OVCAR3 (cell line): ENCODE results near the genes CD164L2, AHDC1, IFI6 and PTAFR.

GRCh38 chr1:26864546-26865622 is 1.9 kb downstream of the SFN start:
- RRBS: 5% methylated on average over 22 of the region's 86 CpGs

- RRBS: no CpG with 5 or more reads among the region's 6 CpGs
Observed at GRCh38 chr1:26994669-26994868, 1.1 kb downstream of the TRNP1 start.

- RRBS: no CpG with 5 or more reads among the region's 6 CpGs
Observed at GRCh38 chr1:27095857-27096237, 59.1 kb downstream of the SLC9A1 start.

DNA sequence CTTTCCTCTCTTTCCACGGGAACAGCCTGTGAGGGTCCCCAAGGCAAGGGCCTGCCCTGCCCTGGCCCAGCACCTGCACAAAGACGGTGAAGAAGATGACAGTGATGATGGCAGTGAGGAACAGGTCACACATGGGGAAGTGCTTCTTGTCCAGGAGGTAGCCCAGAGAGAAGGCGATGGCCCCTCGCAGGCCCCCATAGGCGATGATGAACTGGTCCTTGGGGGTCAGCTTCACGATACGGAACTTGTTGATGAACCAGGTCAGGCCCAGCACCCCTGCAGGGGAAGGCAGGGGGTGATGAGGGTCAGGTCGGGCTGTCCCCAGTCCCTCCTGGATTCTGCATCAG is 49.1 kb downstream of the SLC9A1 start:
- RRBS: no CpG with 5 or more reads among the region's 8 CpGs

DNA sequence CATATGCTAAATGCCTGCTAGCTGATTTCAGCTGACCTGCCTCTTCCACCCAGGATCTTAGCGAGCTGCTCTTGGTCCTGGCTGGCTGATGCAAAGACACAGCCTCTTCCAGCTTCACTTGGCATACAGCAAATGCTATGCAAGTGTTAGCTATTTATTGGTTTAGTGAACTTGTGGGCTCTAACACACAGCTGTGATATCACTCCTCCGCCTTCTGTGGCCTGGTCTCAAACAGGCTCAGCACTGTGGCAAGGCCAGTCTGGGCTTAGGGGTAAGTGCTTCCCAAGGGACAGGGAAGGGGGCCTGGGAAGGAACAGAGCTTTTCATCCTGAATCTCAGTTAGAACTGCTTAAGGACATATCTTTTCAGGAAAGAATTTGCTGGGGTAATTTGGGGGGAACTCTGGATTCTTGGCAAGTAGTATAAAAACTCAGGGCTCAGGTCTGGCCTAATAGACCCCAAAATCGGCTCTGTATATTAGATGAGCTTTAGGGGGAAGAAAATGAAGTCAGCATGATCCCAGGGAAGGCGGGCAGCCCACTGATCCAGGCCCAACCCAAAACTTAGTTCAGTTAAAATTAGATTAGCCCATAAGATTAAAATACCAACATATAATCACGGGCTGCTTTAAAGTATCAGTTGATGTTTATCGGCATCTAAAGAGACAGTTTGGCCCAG is 9.4 kb downstream of the SLC9A1 start:
- RRBS: no CpG with 5 or more reads among the region's 6 CpGs

GRCh38 chr1:27383071-27383588 is at the start of gene CD164L2:
TSS of gene CD164L2 (minus strand) at chr1:27383333.
- RRBS: 5% methylated on average over 8 of the region's 41 CpGs

DNA sequence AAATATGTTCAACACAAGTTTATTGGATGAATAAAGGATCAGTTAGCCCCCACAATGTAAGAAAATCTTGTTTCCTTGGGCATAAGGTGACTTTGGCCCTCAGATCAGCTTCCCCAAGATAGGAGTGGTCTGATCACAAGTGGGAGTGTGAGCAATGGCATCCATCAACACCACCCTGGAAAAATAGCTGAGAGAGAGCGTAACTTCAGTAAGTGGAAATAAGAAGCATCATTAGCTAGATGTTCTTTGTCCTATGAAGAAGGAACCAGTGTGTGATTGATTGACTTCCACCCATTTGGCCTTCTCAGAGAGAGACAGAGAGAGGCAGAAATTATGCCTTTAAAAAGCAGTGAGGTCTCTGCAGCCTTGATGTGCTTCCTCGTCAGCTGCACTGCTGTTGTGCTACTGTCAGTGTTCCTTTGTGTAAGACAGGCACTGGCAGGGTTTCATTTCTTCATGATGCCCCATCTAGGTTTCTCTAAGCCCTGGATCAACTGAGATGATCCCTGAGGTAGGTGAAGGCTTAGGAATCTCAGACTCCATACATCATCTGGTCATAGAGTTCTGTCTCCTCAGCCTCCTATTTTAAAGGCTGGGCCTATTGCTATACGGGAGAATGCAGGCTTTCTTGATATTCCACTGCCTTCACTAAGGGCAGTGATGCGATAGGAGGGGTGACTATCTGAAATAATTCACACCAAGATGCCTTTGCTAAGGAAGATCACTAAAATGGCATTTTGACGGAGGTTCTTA is 34.9 kb downstream of the GPR3 start:
- RRBS: no CpG with 5 or more reads among the region's 5 CpGs

DNA sequence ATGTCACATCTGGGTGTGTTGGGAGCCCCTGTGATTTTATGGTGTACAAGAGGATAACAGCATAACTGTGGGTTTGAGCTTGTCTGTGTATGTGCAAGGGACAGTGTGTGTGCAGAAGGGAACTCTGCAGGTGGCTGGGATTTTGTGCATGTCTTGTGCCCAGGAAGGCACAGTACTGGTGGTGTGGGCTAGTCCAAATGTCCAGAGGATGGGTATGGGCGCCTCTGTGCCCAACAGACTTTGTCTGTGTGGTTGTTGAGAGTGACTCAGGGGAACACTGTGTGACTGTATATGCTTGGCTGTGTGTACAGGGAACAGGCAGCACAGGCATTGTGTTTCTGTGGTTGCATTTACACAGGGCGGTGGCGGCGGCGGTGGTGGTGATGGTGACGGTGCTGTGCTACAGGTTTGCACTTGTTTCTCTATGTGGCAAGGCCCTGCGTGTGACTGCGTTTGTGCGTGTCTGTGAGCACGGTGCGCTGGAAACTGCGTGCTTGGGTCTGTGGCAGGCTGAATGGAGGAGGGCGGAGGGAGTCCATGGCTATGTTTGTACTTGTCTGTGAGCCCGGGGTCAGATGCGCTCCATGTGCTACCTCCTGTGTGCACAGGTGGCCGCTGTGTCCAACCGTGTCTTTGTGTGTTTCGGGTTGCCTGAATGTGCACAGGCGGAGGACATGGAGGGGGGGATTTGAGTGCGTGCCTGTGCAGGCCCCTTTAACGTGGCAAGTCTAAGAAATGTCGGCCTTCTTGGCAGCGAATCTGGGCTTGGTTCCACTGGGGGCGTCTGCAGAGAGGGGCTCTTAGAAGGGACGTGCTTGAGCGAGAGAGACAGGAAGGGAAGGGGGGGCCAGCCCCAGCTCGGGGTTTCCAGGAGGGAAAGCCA is 32.4 kb upstream of the WASF2 start:
- RRBS: no CpG with 5 or more reads among the region's 27 CpGs

- RRBS: 5% methylated on average over 25 of the region's 116 CpGs
Observed at GRCh38 chr1:27603347-27604640, at the start of gene AHDC1. TSS of gene AHDC1 (minus strand) at chr1:27604144.

DNA sequence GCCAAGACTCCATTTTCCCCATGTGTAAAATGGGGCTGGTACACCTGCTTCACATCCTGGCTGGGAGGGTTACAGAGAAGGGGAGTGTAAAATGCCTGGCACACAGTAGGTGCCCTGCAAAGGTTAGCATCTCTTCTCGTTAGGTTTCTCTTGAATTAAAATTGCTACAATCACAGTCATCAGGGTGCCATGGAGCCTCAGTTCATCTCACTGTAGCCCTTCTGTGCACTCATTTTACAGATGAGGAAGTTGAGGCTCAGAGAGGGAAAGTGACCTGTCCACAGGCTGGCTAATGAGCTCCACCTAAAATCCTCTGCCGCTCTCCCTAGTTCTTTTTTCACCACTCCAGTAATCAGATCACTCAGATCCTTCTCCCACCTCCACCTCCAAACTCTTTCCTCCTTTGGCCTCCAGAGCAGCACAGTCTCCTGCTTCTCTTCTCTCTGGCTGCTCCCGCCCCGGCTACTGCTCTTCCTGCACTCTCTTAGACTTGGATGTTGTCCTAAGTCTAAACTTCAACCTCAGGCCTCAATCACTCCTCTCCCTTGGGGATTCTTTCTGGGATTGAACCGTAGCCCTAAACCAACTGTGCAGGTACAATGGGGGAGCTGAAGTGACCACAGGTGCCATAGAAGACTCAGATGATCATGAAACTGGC is 13.6 kb upstream of the AHDC1 start:
- RRBS: no CpG with 5 or more reads among the region's 5 CpGs

GRCh38 chr1:27632574-27633635 is 2.1 kb downstream of the FGR start:
- RRBS: no CpG with 5 or more reads among the region's 13 CpGs

DNA sequence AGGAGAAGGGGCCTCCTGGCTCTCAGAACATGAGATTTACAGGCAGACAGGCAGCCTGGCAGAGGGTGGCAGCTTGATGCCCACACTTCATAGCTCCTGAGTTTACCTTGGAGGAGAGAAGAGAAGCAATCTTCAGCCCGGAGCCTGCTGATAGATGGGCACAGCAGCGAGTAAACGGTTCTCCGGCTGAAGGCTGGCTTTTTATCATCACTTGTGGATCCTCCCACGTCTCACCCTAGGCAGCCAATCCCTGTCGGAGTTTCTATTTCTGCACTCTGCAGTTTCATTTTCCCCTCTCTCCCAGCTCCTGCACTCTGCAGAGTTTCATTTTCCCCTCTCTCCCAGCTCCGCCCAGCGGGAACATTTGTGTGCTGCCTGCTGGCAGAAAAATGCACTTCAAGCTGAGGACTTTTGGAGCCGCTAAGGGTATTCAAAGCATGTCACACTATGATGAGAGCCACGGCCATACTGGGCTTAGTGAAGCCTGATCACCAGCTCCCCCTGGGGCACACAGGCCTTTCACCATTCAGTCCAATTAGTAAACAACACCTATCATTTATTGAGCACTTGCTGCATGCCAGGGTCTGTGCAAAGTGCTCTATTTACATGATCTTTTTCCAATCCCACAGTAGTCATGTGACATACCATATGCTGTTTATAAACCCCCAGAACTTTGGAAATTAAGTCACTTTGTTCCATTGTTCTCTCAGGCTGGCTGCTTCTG is at the start of gene IFI6:
Gene IFI6, minus strand, starts transcription at position 176 of the 724 bp plus-strand sequence.
- RRBS: no CpG with 5 or more reads among the region's 10 CpGs

GRCh38 chr1:27726645-27727085 is 904 bp downstream of the FAM76A start:
- RRBS: no CpG with 5 or more reads among the region's 4 CpGs

GRCh38 chr1:27760890-27761597 is 12.0 kb upstream of the STX12 start:
- RRBS: no CpG with 5 or more reads among the region's 2 CpGs

DNA sequence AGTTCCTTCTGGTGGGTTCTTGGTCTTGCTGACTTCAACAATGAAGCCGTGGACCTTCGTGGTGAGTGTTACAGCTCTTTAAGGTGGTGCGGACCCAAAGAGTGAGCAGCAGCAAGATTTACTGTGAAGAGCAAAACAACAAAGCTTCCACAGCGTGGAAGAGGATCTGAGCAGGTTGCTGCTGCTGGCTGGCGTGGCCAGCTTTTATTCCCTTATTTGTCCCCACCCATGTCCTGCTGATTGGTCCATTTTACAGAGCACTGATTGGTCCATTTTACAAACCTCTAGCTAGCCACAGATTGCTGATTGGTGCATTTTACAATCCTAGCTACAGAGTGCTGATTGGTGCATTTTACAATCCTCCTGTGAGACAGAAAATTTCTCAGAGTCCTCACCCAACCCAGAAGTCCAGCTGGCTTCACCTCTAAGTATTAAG is 17.2 kb downstream of the STX12 start:
- RRBS: no CpG with 5 or more reads among the region's 5 CpGs

DNA sequence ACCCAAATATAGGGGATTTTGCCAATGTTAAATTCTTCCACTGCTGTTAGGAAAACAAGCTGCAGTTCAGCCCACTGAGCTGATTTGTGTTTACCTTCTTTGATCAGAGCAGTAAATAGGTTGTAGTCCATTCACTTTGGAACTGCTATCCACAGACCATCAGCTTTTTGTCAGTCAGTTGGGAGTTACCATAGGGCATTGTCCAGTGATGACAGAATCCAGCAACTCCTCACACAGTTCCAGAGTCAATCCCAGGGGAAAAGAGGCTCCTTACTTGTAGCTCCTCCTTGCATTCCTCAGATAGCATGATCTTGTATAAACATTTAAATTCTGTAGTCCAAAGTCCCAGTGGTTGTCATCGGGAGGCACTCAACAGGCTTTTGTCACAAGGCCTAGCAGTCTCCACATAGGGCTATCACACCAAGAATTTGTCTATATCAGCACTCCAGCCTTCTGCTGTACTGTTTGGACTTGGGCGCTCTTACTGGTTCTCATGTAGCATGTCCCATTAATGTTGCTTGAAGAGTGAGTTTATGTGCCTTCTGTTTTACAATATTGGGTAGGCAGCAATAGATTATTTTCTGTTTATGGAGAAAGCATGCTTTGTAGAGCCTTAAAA is 13.3 kb upstream of the PPP1R8 start:
- RRBS: no CpG with 5 or more reads among the region's 2 CpGs

DNA sequence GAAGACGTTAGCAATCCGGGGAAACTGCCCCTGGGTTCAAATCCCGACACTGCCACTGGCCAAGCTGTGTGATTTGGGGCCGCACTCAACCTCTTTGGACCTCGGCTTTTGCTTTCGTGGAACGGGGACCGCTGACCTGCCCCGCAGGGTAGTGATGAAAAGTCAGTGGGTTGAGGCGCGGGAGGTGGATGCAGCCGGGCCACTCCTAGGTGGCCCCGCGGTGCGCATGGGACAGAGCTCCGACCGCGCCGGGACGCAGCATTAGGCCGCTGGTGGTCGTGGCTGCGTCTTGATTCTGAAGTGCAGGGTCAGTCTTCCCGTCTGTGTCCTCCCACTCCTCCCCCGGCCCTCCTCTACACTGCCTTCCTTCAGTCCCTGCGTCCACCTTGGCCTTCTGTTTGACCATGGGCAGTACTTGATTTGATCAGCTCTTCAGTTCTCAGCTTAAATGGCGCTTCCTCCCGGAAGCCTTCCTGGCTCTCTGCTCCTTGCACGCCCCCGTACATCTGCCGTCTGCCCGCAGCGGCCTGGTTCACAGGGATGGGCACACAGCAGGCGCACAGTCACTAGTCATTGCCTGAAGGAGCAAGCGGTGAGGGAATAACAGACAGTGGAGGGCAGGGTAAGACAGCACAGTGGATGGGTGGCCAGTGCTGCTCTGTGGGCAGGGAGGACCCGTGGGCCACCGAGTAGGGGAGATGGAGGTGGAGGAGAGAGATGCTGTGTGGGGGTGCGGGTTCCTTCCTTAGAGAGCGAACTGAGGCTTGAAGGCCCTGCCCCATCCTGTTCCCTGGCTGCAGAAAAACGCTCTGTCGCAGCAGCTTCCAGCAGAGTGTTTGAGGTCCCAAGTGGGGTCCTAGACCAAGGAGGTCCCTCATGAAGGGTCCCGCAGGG is 632 bp downstream of the THEMIS2 start:
- RRBS: 7% methylated on average over 15 of the region's 42 CpGs

- RRBS: no CpG with 5 or more reads among the region's 32 CpGs
Observed at GRCh38 chr1:27958541-27959133, 1.1 kb upstream of the XKR8 start.

- RRBS: no CpG with 5 or more reads among the region's 18 CpGs
Observed at GRCh38 chr1:28176514-28177485, at the start of gene PTAFR. TSS of gene PTAFR (minus strand) at chr1:28176690.

DNA sequence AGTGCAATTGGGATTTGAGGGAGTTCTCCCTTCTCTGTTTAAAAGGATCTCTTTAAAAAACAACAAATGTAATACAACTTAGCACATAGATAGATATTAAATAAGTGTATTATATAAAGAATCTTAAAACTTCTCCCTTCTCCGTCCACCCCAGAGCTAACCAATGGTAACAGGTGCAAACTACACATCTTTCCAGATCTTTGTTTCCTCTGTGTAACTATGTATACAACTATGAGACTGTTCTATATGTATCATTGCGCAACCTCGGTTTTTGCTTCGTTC is 10.3 kb downstream of the ATP5IF1 start:
- RRBS: no CpG with 5 or more reads among the region's 4 CpGs